PC-3 (cell line): ENCODE results near the genes MAP1LC3B and SLC7A5.

GRCh38 chr16:86496719-86497622 lies 13.4 kb upstream of the FOXF1 start:
- RAMPAGE, long total RNA: no peak

- RAMPAGE, long total RNA: no peak
Observed at GRCh38 chr16:86586416-86586748, 8.0 kb downstream of the FOXL1 start.

DNA sequence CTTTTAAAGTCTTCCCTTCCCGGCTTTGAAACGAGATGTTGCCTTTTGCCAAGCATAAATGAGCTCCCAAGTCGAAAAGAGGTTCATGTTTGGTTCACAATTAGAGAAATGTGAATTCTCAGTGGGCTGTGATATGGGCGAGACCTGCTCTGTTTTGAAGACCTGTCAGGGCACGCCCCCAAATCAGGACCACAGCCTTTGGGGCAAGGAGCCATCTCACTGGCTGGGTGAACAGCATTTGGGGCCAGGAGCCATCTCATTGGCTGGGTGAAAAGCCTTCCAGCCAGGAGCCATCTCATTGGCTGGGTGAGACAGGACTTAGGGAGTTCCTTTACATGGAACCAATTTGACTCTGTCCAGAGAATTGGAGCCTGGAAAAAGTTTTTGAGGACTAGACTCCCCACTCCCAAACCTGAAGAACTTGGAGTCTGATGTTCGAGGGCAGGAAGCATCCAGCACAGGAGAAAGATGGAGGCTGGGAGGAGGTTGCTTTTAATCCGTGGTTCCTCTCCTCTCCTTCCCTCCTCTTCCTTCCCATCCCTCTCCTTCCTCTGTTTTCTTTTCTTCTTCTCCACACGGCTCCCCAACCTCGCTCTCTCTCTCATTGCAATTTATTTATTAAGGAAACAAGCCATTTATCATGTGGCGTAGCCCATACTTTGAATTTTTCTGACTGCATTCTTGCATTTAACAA lies 19.6 kb downstream of the FOXL1 start:
- RAMPAGE, long total RNA: no peak

- RAMPAGE, long total RNA: no peak
Observed at GRCh38 chr16:87316778-87317145, 430 bp downstream of the C16orf95 start.

DNA sequence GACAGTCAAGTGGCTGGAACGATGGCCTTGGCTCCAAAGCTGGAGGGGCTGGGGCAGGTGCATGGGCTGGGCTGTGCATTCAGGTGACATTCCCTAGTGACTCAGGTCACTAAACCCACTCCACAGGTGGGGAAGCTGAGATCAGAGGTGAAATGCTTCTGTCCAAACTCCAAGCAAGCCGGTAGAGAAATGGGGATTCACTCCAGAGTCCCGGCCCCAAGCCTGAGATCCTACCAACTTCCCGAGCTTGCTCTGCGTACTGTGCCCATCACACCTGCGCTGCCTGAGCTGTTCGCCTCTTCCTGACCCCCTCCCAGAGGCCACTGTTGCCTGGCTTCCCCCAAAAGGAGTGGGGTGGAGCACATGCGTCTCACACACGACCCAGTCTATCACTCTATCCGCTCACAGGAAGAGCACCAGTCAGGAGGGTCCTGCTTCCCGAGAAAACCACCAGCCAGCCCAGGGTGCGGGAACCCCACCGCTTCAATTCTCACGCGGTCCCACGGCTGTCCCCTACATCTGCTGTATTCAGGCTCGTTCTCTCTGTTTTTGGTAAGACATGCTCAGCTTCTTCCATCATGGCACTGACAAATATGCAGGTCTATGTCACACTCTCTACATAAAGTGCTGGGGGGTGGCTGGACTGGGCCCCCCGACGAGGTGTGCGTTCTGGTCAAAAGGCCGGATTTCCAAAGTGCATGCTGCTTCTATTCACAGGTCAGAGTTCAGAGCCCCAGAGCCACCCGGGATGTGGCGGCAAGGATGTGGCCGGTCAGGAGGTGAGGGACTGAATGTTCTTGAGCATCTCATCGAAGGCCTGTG lies 13.5 kb upstream of the C16orf95 start:
- RAMPAGE, long total RNA: no peak

DNA sequence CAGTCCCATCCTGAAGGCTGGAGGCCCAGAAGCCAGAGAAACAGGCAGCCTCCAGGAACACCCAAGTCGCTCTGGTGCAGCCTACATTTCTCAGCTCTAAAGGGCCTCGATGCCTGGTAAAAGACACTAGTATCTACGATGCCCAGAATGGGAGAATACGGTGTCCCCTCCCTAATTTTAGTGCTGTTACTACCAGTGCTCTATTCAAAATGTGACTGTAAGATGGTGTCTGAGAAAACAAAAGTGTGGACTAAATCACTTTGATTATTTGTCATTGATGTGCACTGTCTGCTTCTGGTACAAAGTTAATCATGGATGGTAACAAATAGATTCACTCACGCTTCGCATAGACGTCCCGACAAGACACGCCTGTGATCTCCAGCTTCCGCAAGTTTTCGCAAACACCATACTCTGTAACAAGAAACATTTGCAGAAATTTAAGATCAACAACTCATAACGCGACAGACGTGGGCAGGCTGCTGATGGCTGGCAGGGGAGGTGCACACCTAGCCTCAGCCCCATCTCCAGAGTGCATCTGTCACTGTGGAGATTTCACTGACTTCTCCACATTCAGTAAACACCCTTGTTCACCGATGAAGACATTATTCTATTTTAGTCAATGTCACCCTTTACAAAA lies 23.5 kb downstream of the FBXO31 start:
- RAMPAGE, long total RNA: no peak

DNA sequence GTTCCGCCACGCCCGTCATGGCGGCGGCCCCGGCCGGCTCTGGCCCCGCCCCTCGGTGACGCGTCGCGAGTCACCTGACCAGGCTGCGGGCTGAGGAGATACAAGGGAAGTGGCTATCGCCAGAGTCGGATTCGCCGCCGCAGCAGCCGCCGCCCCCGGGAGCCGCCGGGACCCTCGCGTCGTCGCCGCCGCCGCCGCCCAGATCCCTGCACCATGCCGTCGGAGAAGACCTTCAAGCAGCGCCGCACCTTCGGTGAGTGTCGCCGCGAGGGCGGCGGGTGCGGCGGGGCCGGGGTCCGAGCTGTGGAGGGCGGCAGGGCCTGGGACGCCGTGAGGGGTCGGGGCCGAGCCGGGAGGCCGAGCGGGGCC lies at the start of gene MAP1LC3B:
Gene MAP1LC3B (plus strand): TSS at position 122 of the 369 bp plus-strand sequence.
- RAMPAGE, long total RNA: no peak

DNA sequence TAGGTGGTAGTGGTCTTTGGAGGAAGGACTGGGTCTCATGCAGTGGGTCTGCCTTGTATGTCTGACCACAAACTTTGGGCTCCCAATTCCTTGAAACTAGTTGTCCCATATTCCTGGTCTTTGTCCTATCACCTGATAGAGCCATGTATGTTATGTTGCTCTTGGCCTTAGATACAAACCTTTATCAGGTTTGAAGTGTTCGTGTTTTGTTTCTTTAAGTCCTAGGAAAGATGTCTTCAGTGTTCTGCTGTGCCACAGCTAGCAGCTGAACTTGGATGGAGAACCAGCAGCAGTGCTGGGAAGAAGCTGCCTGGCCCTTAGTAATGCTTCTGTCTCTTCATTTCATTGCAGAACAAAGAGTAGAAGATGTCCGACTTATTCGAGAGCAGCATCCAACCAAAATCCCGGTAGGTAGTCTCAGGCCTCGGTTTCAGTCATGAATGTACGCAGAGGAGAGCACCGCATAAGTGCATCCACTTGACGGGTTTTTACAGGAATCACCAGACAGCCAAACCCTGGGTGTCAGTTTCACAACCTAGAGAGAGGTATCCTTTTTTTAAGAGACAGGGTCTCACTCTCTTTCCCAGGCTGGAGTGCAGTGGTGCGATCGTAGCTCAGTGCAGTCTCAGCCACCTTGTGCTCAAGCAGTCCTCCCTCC lies 6.5 kb downstream of the MAP1LC3B start:
- RAMPAGE, long total RNA: no peak

- RAMPAGE, long total RNA: no peak
Observed at GRCh38 chr16:87506986-87507930, 14.4 kb upstream of the ZCCHC14 start.

- RAMPAGE, long total RNA: no peak
Observed at GRCh38 chr16:87555500-87556074, 46.7 kb upstream of the JPH3 start.

DNA sequence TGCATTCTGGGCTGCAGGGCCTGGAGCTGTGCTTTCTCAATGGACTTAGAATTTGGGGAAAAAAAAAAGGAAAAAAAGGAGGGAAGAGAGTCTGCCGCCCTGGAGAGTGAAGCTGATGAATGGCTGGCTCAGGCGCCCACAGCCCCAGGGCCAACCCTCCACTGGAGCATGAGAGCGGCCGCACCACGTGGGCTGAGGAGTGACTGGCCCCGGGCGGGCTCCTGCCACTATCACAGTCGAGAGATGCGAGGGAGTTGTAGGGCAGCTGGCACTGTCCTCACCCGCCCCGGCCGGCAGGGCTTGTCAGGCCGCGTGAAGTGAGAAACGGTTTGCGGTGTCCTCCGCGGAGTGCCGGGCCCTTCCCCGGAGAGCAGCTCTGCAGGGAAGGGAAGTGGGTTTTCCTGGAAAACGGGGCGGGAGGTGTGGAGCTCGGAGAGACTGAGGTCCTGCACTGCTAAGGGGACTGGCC lies 45.9 kb downstream of the JPH3 start:
- RAMPAGE, long total RNA: no peak

GRCh38 chr16:87709065-87709774 lies 56.6 kb downstream of the KLHDC4 start:
- RAMPAGE, long total RNA: no peak

DNA sequence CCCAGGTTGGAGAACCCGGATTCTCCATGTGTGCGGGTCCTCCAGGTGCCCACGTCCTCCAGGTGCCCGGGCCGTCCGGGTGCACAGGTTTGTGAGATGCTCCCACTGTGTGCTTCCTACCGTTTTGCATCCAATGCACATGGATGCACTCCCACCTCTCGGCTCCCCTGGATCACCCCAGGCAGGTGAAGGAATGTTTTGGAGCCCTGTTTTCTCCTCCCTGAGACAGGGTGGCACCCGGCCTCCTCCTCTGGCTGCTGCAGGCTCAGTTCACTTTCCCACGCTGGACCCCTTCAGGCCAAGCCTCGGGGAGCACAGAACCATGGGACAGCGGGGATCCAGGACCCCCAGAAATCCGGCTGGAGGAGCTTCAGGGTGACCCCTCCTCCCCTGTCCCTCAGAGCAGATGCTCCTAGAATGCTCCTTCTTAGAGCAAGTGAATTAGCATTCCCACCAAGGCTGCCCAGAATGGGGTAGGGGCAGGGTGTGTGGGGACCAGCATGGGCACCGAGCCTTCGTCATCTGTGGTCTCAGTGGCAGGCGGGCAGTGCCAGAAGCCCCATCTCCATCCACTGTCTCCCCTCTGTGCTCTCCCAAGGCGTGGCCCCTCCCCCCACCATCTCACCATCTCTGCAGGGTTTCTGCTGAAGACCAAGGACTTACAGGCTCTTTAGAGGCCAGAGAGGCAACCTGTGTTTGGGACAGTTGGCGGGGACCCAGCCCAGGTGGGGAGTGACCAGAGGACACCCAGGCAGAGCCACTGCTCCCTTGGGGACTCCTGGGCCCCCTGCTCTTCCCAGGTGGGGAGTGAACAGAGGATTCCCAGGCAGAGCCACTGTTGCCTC lies 45.5 kb downstream of the SLC7A5 start:
- RAMPAGE, long total RNA: no peak

DNA sequence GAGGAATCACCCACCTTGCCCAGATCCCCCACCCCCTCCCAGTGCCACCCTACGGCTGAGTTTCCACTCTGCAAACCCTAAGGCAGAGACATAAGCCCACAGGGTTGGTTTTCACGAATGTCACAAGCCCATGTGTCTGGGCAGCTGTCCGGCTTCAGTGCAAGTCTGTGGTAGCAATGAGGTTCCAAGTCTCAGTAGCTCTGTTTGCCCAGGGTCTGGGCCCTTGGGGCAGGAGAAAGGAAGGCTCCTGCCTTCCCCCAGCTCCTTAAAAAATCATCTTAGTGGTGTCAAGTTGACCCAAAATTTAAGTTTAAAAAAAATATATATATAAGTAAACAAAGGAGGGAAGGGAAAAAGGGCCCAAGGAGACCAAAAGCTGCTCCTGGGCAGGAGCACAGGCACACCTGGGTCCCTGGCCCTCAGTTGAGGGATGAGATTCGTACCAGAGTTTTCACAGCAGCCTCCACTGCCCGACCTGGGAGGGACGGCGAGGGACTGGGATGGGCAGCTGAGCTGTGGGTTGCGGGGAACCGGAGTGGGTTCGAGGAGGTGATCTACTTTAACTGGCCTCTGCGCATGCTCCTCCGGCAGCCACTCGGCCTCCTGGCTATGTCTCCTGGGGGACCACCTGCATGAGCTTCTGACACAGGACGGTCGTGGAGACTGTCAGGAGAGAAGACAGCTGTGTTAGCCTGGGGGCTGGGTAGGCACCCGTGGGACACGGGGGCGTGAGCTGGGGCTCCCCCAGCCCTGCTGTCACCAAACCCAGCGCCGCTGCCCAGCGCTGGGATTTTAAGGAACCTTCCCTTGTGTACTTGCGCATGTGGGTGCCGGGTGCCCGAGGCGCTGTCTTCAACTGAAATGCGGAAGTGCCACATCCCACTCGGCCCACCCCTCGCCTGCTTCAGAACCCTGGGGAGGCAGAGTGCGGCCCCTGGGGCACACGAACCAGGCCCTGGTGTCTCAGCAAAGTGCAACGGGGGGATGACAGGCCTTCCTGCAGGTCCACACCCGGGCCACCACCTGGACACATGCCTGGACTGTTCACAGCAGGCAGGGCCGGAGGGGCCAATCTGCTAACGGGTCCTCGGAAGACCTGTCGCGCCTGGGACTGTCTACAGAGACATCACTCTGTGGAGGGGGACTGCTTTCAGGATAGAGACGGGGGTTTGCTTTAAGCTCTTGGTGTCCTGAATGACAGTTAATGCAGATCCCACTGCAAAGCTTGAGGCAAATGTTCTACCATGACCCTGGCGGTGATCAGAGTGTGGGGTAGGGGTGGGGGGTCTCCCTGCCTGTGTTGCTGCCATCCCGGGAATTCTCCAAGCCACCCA lies 36.5 kb downstream of the SLC7A5 start:
- RAMPAGE, long total RNA: no peak

DNA sequence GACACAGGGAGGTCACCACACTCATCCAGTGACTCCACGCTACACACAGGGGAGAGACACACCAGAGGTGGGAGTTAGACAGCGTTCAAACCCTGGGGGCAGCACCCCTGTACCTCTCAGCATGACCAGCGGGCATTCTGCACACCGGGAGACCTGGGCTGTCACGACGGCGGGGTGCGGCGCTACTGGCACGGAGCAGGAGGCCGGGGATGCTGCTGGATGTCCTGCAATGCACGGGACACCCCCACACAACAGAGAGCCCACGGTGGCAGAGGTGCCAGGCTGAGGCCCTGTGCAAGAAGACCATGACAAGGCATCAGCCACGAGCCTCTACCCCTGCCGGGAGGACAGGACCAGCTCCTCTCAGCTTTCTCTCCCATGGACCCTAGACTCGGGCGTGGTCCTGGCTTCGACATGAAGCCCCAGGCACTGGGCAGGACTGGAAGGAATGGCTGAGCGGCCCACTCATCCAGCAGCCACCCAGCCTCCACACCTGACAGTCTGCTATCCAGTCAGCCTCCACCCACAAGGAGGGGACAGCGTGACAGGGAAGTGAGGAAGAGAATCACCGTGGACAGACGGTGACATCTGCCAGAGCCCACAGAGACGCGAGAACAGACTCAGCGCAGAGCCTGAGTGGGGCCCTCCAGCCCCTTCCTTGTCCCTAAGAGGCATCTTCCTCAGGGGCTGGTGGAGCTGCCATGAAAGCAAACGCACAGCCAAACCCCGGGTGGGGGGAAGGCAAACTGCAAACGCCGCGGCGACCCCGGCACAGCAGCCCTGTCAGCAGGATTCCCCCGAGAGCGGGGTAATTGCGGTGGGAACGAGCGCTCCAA lies 25.6 kb downstream of the SLC7A5 start:
- RAMPAGE, long total RNA: no peak

- RAMPAGE, long total RNA: no peak
Observed at GRCh38 chr16:87853610-87854006, 15.7 kb downstream of the SLC7A5 start.

GRCh38 chr16:87857859-87858533 lies 11.3 kb downstream of the SLC7A5 start:
- RAMPAGE, long total RNA: no peak

- RAMPAGE, long total RNA: no peak
Observed at GRCh38 chr16:87868678-87868915, 710 bp downstream of the SLC7A5 start.

GRCh38 chr16:87868916-87870135 lies at the start of gene SLC7A5:
Gene SLC7A5 (minus strand): TSS chr16:87869507.
- RAMPAGE, long total RNA: no peak

- RAMPAGE, long total RNA: no peak
Observed at GRCh38 chr16:87953892-87955166, 3.1 kb downstream of the BANP start.